Prostate gland (tissue), 2 donors: ENCODE data around the gene RIMBP3B.

GRCh38 chr22:20582616-20583713 is 75.6 kb downstream of the MED15 start:
- PRO-cap: no peak
- RAMPAGE, long total RNA, 2 experiments: no peak in any of the 2 experiments

- PRO-cap: no peak
- RAMPAGE, long total RNA, 2 experiments: no peak in any of the 2 experiments
These were observed 80.6 kb downstream of the MED15 start for GRCh38 chr22:20587953-20588535.

DNA sequence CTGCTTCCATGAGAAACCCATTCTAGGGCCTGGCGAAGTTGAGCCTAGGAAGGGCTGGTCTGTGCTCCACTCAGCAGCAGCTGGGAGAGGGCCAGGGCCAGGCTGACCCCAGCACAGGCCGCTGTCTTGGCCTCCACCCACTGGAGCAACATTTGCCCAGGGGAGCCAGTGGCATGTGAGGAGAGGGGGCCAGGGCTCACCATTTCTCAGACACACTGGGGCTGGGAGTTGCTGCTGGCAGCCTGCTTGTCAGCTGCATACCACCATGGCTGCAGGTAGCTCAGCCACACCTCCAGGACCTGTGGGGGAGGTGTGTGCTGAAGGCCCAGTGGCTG is 98.5 kb downstream of the MED15 start:
- PRO-cap: no peak
- RAMPAGE, long total RNA, 2 experiments: no peak in any of the 2 experiments

GRCh38 chr22:20760573-20761618 is 13.0 kb upstream of the SERPIND1 start:
- PRO-cap: no peak
- RAMPAGE, long total RNA, 2 experiments: no peak in any of the 2 experiments

DNA sequence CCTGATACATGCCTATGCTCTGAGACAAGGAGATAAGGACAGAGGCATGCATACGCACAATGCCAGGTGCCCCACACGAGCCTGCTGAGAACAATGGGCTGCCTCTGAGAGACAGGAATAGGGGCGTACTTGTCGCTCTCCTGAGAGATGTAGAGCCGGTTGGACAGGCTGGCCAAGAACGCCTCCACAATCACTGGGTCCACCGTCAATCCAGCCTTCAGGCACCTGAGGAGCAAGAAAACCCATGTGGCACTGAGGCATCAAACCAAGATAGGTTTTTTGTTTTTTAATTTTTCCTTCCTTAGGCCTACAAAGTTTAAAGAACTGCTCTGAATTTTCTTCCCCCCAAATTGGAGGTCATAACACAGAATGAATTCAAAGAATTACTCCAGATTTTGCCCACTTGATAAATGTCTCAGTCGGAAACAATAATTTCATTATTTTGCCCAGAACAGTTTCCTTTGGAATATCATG is 25.7 kb downstream of the SERPIND1 start:
- PRO-cap: no peak
- RAMPAGE, long total RNA, 2 experiments: no peak in any of the 2 experiments

GRCh38 chr22:20819656-20819990 is 39.0 kb downstream of the PI4KA start:
- PRO-cap: no peak
- RAMPAGE, long total RNA, 2 experiments: no peak in any of the 2 experiments

GRCh38 chr22:20843611-20844255 is 14.9 kb downstream of the PI4KA start:
- PRO-cap: no peak
- RAMPAGE, long total RNA, 2 experiments: no peak in any of the 2 experiments

DNA sequence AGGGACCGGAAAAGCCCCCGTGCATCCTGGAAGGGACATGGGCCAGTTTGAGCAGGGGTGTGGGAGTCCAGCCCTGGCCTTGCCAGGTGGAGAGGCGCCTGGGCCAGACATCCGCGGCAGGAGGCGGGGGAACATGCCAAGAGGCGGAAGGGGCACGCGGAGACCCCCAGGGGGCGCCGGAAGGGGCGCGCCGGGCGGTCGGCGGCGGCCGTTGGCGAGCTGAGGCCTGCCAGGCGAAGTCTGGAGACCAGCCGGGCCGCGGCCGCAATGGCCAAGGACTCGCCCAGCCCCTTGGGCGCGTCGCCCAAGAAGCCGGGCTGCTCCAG is at the start of gene RIMBP3B:
Gene RIMBP3B, plus strand, starts transcription at position 160 of the 326 bp plus-strand sequence.
- PRO-cap: no peak
- RAMPAGE, long total RNA, 2 experiments: no peak in any of the 2 experiments

- PRO-cap: no peak
- RAMPAGE, long total RNA, 2 experiments: no peak in any of the 2 experiments
These were observed 18.1 kb upstream of the TMEM191C start for GRCh38 chr22:21448842-21449664.

- PRO-cap: no peak
- RAMPAGE, long total RNA, 2 experiments: no peak in any of the 2 experiments
These were observed 2.8 kb downstream of the YDJC start for GRCh38 chr22:21626894-21627529.

DNA sequence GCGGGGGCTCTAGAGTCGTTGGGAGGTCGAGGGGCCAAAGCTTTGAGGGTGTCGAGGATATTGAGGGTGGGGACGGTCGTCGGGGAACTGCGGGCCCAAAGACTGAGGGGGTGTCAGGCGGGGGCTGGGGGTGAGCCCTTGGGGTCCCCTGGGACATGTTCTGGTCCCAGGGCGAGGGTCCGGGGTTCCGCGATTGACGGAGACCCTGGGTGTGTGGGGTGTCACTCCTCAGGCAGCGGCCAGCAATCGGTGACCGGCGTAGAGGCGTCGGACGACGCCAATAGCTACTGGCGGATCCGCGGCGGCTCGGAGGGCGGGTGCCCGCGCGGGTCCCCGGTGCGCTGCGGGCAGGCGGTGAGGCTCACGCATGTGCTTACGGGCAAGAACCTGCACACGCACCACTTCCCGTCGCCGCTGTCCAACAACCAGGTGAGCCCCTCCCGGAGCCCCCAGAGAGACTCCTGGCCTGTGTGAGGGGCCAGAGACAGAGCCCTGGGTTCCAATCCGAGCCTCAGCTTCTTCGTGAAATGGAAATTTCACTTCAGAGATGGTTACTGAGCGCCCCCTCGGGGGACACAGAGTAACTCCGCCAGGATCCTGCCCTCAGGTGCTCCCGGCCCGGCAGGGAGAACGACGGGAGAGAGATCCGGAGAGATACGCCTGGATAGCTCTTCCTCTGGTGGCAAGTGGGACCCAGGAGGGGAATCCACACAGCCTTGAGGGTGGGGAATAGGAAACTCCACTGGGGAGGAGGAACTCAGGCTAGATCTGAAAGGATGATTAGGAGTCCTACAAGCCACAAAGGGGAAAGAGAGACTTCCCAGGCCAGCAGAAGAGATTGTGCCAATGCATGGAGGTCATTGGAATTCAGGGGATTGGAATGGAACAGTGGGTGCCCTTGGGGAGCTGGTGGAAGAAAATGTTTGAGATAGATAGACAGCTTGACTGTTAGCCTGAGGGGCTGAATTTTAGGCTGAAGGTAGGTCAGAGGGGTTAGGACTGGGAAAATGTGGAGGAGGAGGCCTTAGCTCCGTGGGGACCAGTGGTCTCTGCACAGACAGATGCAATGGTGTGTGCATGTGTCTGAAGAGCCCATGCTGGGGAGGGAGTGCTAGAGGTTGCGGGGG is 891 bp downstream of the SDF2L1 start:
- PRO-cap: no peak
- RAMPAGE, long total RNA, 2 experiments: no peak in any of the 2 experiments

GRCh38 chr22:21650913-21651356 is 8.8 kb downstream of the SDF2L1 start:
- PRO-cap: no peak
- RAMPAGE, long total RNA, 2 experiments: no peak in any of the 2 experiments

DNA sequence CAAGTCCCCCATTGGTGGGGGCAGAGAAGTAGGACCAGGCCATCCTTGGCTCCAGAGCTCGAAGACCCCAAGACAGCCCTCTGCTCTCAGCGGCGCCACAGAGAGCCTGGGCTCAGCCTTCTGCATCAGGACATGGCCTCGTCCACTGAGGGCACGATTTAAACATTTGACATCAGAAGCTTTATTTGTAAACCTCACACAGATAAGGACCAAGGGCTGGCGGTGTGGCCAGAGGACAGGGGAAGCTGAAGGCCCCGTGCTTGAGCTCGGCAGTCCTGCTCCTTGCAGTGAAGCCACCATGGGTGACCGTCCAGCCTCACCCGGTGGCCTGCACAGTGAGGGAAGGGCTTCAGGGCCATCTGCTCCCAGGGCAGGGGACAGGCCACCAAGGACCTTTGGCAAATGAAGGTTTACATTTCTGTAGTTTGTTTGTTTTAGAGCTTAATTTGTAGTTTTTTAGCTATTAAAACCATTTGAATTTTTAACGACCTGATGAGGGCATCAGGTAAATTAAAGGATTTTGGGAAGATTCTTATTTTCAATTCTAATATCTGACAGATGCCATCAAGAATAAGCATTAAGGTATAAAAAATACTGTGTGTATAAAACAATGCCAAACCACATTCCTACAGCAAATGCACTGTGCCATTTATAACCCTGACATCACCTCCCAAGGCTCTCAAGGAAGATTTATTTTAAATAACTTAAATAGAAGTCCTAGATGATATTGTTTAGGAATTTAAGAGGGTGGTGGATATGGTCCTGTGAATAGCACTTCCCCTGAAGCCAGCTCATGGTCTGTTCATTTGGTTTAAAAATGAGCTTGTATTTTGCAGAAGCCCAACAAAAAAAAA is 31.8 kb downstream of the PPIL2 start:
- PRO-cap: no peak
- RAMPAGE, long total RNA, 2 experiments: no peak in any of the 2 experiments

- PRO-cap: no peak
- RAMPAGE, long total RNA, 2 experiments: no peak in any of the 2 experiments
These were observed 20.9 kb upstream of the YPEL1 start for GRCh38 chr22:21756462-21757023.

- PRO-cap: no peak
- RAMPAGE, long total RNA, 2 experiments: no peak in any of the 2 experiments
These were observed 26.8 kb upstream of the YPEL1 start for GRCh38 chr22:21762244-21762847.

- PRO-cap: no peak
- RAMPAGE, long total RNA, 2 experiments: no peak in any of the 2 experiments
These were observed 65.0 kb downstream of the MAPK1 start for GRCh38 chr22:21802347-21802951.

GRCh38 chr22:21858260-21859001 is 9.0 kb downstream of the MAPK1 start:
- PRO-cap: no peak
- RAMPAGE, long total RNA, 2 experiments: no peak in any of the 2 experiments

DNA sequence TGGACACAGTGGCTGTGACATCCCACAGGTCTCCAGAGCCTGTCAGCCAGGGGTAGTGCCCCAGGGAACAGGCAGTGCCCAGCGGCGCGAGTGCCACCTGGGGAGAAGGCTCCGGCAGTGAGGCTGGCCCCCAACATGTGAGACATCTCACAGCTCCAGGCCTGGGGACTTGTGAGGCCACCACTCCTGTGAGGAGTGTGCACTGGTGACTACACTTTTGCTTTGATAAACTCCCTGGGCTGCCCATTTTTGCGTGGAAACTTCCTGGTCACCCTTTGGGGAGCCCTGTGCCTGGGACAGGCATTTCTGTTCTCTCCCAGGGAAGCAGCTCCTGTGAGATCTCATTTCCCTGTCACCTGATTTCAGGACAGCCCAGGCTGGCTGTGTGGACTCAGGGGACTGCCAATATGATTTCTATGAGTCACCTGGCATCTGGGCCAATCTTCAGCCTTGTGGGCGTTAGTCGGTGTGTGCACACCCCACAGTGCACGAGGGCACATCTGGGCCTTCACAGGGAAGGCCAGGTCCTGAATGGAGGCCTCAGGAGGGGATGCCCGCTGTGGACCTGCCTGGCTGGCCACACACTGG is 9.1 kb upstream of the PPM1F start:
- PRO-cap: no peak
- RAMPAGE, long total RNA, 2 experiments: no peak in any of the 2 experiments

- PRO-cap: no peak
- RAMPAGE, long total RNA, 2 experiments: no peak in any of the 2 experiments
These were observed 78.9 kb upstream of the TOP3B start for GRCh38 chr22:22061448-22061970.

DNA sequence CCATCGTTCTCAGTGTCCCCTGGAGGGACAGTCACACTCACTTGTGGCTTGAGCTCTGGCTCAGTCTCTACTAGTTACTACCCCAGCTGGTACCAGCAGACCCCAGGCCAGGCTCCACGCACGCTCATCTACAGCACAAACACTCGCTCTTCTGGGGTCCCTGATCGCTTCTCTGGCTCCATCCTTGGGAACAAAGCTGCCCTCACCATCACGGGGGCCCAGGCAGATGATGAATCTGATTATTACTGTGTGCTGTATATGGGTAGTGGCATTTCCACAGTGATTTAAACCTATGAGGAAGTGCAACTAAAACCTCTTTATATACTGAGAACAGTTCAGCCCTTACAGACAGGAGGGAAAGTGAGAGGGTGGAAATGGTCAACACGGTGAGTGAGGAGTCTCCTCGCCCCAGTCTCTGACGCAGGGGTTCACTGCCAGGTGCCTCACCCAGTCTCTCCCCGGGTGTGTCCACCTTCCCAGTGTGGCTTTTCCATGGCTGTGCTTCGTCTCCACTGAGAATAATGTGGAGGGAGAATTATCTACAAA is 116.4 kb upstream of the TOP3B start:
- PRO-cap: no peak
- RAMPAGE, long total RNA, 2 experiments: no peak in any of the 2 experiments